Skin of body (tissue), 2 donors: ENCODE data around the genes TMIGD1 and RNF135.

- RAMPAGE, long total RNA = no peak
Observed at GRCh38 chr17:29632326-29633004, 9.8 kb upstream of the CORO6 start.

DNA sequence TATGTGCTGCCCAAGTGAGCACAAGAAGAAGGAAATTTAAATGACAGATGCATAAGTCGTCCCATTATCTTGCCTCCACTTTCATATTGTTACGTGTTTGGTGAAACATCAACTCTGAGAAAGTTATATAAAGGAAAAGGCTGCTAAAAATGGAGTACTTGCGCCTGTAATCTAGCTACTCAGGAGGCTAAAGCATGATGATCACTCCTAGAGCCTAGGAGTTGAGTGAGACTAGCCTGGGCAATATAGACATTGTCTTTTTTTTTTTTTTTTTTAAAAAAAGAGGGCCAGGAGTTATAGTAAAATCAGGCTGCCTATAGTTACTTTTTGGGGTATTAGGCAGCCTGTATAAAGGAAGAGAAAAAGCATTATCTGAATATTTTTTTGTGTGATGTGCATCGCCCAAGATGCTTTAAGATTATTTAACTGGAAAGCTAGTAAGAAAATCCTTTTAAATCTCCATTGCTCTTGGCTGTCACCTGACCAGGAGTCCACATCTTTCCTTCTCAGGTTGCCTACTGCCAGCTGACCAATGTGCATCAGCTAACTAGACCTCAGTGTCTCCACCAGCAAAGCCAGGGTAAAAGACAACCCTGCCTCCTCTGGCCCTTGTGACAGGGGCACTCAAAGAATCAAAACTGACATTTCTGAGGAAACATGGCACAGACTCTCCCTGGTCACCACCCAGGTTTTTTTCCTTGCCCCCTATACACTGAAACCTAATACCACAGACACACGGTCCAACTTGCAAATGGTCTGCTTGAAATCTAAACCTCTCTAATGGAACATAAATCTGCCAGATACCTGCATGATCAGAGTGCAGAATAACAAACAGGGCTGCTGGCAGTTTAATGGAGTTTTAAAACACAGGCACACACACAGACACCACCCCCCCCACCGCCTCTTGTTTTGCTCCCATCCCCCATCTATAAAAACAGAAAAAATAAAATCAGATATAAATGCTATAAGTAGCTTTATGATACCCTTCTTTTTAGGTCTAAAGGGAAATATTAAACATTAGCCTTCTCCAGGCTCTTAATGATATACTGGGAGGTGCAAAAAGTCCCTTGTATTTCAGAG is 19.3 kb upstream of the CORO6 start:
- RAMPAGE, long total RNA = no peak

GRCh38 chr17:29713613-29714221 is 91.0 kb upstream of the CORO6 start:
- RAMPAGE, long total RNA = no peak

DNA sequence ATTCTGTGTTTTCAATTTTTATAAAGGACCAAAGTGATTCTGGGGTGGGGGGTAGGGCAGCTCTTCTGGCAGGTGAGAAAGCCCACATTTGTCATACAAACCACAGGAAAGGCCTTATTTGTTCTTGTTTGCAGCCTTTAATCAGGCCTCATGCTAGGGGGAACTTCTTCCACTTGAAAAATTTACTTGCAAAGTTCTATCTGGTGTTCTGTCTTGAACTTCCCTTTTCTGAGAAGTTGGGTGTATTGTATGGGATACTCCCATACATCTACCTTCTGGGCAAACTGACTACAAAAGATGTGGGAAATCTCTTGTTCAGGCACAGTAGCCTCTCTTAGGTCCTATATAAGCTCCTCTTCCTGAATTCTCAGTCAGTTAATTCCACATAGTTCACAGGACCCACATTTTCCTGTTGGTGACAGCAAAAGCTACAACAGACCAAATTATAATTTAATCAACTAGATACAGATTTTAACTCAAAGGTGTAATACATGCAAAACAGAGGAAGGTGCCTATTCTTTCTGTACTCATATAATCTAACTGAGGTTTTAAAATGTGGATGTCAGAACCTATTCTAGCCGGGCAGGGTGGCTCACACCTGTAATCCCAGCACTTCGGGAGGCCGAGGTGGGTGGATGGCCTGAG is 101.1 kb upstream of the CORO6 start:
- RAMPAGE, long total RNA = no peak

- RAMPAGE, long total RNA = no peak
Observed at GRCh38 chr17:29788530-29789125, 141.4 kb downstream of the SSH2 start.

- RAMPAGE, long total RNA = no peak
Observed at GRCh38 chr17:29835298-29836030, 94.6 kb downstream of the SSH2 start.

- RAMPAGE, long total RNA = no peak
Observed at GRCh38 chr17:29926653-29927459, 3.2 kb downstream of the SSH2 start.

DNA sequence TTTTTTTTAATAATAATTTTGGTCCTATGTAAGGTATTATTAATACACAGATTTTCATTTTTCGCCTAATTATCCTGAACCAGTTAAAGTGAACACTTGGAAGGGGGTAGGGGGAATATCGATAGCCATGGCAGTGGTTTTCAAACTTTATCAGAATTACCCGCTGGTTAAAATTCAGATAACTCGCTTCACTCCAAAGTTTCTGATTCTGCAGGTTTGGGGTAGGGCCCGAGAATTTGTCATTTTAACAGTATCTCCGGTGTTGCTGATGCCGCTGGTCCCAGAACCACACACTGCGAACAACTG is 355 bp upstream of the NSRP1 start:
- RAMPAGE, long total RNA = no peak

- RAMPAGE, long total RNA = no peak
Observed at GRCh38 chr17:30333974-30334173, at the start of gene TMIGD1. Gene TMIGD1 (minus strand): TSS chr17:30334057.

DNA sequence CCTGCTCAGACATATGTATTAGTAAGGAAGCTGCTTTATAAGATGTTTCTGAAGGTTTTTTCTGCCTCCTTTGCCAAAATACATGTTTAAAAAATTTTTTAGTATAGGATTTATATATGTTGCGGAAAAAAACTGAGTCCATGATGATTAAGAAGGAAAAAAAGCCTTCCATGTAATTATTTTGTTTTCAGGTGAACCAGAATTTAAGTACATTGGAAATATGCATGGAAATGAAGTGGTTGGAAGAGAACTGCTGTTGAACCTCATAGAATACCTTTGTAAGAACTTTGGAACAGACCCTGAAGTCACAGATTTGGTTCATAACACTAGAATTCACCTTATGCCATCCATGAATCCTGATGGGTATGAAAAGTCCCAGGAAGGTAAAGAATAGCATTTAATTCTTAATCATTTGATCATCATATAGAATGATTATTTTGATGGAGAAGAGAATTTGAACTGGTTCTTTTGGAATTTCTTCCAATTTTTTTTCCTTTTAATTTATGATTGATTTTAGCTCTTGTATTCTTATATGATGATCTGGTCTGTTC is 44.7 kb downstream of the CPD start:
- RAMPAGE, long total RNA = no peak

- RAMPAGE, long total RNA = no peak
Observed at GRCh38 chr17:30465179-30466035, 11.8 kb upstream of the GOSR1 start.

- RAMPAGE, long total RNA = no peak
Observed at GRCh38 chr17:30476613-30477071, 566 bp upstream of the GOSR1 start.

DNA sequence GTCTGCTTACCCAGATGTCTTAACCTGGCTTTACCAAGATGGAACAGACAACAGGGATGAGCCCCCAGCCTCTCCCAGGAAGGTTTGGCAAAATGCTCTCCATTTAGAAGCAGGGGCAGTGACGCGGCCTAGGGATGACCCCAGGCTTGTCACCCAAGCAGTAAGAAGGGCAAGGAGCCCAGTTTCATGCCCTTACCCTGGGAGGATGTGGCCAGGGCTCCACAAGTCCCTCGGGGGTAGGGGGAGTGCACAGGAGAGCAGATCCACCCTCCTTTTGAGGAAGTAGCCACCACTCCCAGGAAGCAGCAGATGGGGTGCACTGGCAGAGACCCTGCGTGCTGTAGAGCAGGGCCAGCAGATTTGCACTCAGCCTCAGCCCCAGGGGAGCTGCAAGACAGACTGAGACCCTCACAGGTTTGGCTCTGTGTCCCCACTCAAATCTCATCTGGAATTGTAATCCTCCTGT is 73.7 kb downstream of the GOSR1 start:
- RAMPAGE, long total RNA = no peak

- RAMPAGE, long total RNA = no peak
Observed at GRCh38 chr17:30571575-30571952, 94.4 kb downstream of the GOSR1 start.

DNA sequence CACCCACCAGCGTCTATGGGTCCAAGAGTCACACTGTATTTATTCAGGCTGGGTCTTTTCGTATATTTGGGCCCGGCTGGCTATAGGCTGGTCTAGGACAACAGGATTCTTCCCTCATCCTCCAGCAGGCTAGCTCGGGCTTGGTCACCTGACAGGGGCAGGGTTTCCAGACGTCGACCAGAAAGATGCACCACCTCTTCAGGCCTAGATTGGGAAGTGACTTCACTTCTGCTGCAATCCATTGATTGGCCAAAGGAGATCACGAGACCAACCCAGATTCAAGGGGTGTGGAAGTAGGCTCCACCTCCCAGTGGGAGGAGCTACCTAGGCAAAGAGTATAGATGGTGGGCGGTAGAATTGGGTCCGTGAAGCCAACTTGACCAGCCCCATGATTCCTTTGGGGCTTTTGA is 167.5 kb downstream of the GOSR1 start:
- RAMPAGE, long total RNA = no peak

GRCh38 chr17:30709173-30710033 is 115.1 kb downstream of the CRLF3 start:
- RAMPAGE, long total RNA = no peak

DNA sequence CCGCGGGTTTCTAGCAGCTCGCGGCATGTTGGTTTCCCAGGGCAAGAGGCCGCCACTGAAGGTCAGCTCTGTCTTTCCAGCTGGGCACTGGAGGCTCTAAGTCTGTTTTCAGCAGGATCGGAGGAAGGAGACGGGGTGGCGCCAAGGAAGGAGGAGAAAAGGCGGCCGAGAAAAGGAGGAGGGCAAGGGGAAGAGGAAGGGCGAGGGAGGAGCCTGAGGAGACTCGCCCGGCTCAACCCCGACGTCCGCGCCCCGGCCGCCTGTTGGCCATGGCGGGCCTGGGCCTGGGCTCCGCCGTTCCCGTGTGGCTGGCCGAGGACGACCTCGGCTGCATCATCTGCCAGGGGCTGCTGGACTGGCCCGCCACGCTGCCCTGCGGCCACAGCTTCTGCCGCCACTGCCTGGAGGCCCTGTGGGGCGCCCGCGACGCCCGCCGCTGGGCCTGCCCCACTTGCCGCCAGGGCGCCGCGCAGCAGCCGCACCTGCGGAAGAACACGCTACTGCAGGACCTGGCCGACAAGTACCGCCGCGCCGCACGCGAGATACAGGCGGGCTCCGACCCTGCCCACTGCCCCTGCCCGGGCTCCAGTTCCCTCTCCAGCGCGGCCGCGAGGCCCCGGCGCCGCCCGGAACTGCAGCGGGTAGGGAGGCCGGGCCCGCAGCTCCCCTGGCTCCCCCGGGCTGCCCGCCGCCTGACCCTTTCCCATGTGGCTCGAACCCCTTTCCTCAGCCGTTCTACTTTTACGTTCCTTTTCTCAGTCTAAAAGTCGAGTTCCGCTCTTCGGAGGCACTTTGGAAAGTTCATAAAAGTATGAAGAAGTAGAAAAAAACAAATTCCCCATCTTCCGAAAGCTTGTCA is at the start of gene RNF135:
TSS of gene RNF135 (plus strand) at position 235 of the 859 bp plus-strand sequence.
- RAMPAGE, long total RNA = no peak

GRCh38 chr17:31163111-31163777 is 68.5 kb downstream of the NF1 start:
- RAMPAGE, long total RNA = no peak

- RAMPAGE, long total RNA = no peak
Observed at GRCh38 chr17:31269483-31270136, 27.4 kb downstream of the OMG start.

- RAMPAGE, long total RNA = no peak
Observed at GRCh38 chr17:31375212-31375789, 16.2 kb upstream of the RAB11FIP4 start.